Measurements from ENCODE around the genes PIAS4 and TNFAIP8L1.

GRCh38 chr19:3644006-3644575 lies 17.5 kb upstream of the CACTIN start:
- RRBS: no CpG with 5 or more reads among the region's 26 CpGs

DNA sequence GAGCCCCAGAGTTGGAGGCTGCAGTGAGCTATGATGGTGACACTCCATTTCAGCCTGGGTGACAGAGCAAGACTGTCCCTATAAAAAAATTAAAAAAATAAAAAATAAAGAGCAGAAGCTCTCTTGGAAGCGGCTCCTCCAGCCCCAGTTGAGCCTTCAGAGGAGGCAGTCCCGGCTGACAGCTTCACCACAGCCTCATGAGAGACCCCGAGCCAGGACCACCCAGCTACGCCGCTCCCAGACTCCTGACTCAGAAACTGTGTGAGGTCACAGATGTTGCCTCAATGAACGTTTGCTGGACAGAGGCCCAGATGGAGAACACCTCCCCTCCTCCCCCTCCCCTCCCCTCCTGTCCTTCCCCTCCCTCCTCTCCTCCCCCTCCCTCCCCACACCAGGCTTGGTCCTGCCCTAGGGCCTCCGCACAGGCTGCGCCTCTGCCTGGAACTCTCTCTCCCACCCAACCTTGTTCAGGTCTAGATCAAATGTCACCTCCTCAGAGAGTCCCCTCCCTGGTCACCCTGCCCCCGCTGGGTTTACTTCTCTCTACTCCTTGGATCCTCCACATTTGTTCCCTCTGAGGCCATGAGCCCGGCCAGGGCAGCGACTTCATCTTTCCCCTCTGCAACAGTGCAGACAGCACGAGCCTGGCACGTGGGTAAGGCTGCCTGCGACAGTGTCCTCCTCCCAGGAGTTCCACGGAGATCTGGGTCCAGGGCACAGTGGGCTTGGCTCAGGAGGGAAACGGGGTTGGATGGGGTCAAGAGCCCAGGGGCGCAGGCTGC lies 17.5 kb downstream of the PIP5K1C start:
- RRBS: no CpG with 5 or more reads among the region's 17 CpGs

- RRBS: 5% methylated on average over 12 of the region's 58 CpGs
These were observed 15.3 kb upstream of the MATK start for GRCh38 chr19:3801223-3802232.

DNA sequence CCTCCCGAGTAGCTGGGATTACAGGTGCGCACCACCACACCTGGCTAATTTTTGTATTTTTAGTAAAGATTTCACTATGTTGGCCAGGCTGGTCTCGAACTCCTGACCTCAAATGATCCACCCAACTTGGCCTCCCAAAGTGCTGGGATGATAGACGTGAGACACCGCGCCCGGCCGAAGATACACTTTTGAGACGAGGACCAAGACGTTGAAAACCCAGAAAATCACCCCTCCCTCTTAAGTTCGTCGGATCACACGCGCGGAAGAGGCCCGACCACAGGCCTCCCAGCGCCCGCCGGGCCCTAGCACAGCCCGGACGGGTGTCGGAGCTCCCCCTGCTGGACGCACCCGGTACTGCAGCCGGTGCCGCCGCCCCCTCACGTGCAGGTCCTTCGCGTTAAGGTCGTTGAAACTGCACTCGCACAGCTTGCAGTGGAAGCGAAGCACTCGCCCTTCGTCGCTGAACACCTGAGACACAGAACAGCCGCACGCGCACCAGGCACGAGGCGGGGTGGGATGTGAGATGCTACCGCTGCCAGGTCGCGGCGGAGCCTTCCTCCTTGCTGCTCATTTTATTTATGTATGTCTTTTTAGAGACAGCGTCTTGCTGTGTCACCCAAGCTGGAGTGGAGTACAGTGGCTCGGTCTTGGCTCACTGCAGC lies 35.7 kb upstream of the MATK start:
- RRBS: no CpG with 5 or more reads among the region's 47 CpGs

GRCh38 chr19:3951934-3952125 lies 19.0 kb downstream of the NMRK2 start:
- RRBS: no CpG with 5 or more reads among the region's 1 CpG

DNA sequence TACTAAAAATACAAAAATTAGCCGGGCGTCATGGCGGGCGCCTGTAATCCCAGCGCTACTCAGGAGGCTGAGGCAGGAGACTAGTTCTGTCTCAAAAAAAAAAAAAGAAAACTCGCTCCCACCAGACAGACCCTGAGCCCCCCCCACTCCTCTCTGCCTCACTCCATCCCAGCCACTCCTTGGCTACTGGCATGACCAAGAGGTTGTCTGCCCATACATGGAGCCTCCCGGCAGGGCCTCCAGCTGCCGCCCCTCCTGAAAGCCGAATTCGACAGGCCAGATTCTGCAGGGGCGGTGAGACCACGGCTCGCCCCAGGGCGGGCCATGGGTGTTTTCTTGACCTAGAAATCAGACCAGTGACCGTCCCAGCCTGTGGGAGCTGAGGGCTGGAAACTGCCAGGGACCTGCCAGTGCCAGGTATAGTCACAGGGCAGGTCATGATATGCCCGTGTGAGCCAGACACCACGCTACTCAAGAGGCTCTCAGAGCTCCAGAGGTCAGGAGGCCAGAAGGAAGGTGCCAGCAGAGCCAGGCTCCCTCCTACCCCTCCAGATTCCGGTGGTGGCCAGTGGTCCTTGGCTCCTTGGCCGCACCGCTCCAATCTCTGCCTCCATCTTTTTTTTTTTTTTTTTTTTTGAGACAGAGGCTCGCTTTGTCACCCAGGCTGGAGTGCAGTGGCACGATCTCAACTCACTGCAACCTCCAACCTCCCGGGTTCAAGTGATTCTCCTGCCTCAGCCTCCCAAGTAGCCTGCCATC lies 16.8 kb downstream of the DAPK3 start:
- RRBS: no CpG with 5 or more reads among the region's 23 CpGs

GRCh38 chr19:3959375-3960220 lies 11.3 kb downstream of the DAPK3 start:
- RRBS: no CpG with 5 or more reads among the region's 61 CpGs

- RRBS: no CpG with 5 or more reads among the region's 42 CpGs
These were observed 2.5 kb downstream of the EEF2 start for GRCh38 chr19:3982516-3983432.

GRCh38 chr19:4006901-4007865 lies at the start of gene PIAS4:
Gene PIAS4, plus strand, starts transcription at chr19:4007736.
- RRBS: under 1% methylated on average over 51 of the region's 98 CpGs

DNA sequence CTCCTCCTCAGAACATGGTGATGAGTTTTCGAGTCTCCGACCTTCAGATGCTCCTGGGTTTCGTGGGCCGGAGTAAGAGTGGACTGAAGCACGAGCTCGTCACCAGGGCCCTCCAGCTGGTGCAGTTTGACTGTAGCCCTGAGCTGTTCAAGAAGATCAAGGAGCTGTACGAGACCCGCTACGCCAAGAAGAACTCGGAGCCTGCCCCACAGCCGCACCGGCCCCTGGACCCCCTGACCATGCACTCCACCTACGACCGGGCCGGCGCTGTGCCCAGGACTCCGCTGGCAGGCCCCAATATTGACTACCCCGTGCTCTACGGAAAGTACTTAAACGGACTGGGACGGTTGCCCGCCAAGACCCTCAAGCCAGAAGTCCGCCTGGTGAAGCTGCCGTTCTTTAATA lies 5.4 kb downstream of the PIAS4 start:
- RRBS: no CpG with 5 or more reads among the region's 24 CpGs

DNA sequence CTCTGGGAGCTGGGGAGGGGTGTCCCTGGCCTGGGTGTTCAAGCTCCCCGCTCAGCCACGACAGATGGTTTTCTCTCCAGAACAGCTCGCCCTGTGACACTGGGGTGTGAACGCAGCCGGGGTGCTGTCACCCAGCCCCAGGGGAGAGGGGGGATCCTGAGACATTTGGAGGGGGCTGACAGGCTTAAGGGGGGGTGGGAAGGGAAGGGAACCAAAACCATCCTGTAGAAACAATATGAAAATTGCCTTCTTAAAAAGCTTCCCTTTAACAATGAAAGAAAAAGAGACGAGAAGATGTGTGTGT lies 21.4 kb downstream of the ZBTB7A start:
- RRBS: no CpG with 5 or more reads among the region's 6 CpGs

DNA sequence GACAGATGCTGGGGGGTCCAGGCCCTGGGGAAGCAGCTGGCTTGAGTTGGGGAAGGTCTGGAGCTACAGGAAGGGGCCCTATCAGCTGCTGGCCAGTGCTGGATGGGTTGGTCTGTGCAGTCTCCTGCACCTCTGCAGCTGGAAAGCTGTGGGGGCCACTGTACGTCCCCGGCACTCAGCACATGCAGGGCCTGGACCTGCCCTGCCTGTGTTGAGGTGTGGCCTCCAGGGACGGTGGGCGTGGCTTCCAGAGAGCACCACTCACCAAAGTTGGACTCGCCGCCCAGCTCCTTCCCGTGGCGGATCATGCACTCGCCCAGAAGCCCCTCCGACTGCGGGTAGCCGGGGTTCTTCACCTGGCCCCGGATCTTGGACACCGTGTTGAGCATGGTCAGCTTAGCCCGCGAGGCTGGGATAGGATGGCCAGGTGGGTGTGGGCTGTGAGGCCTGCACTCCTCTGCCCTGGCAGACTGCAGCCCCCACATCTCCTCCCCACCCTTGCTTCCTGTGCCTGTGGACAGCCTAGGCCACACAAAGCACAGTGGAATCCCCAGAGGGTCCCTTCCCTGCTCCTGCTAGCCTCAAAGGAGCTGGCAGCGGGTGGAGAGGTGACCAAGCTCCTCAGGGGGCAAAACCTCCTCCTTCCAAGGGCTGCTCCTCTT lies 22.0 kb downstream of the MPND start:
- RRBS: no CpG with 5 or more reads among the region's 17 CpGs

- RRBS: 60% methylated on average over 6 of the region's 28 CpGs
These were observed 25.9 kb downstream of the MPND start for GRCh38 chr19:4368969-4369864.

DNA sequence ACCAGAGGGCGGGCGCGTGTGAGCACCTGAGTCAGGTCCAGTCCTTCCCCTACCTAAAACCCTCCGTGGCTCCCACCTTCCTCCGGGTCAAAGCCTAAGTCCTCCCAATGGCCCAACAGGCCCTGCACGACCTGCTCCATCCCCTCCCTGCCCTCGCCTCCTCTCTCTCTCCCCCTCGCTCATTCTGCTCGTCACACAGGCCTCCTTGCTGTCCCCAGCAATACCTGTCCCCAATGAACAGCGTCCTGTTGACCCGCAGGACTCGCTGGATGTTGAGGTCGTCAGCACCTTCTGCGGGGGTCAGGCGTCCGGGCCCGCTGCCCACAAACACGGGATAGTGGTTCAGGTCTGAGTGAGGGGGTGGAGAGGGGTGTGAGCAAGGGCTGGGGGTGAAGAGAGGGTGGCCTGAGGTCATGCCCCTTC lies 1.7 kb downstream of the SEMA6B start:
- RRBS: no CpG with 5 or more reads among the region's 18 CpGs

DNA sequence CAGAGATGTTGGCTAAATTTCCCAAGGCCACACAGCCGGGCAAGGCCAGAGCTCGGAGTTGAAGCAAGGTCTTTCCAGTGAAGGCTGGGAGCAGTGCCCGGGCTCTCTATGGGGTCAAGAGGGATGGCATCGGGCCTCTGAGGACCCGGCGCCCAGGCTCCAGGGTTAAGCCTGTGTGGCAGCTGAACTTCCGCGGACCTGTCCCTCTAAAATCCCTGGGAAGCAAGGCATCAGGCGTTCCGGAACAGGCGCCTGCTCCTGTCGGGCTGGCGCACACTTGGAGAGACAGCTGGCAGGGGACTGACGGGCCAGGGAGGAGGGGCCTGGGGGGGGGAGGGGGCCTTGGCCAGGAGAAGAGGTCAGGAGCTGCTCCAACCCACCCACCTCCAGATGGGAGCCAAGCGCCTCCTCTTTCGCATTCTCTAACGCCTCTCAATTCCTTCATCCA lies 36.7 kb upstream of the SEMA6B start:
- RRBS: 21% methylated on average over 8 of the region's 17 CpGs

GRCh38 chr19:4636024-4636779 lies 3.1 kb upstream of the TNFAIP8L1 start:
- RRBS: 0% methylated on average over 2 of the region's 51 CpGs

GRCh38 chr19:4638786-4640156 lies at the start of gene TNFAIP8L1:
Gene TNFAIP8L1, plus strand, starts transcription at chr19:4639516.
- RRBS: under 1% methylated on average over 14 of the region's 86 CpGs

DNA sequence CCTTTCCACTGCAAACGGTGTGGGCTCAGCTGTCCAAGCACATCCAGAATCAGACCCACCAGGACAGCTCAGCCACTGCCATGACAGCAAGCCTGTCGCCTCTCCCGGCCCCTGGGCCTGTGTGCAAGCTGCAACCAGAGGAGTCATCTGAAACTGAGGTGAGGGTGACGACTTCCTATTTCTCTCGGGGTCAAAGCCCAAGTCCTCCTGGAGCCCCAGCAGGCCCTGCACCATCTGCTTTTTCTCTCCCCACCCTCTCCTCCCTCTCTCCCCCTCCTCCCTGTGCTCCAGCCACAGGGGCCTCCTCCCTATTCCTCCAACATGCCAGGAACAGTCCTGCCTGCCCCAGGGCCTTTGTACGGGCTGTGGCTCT lies 23.4 kb upstream of the MYDGF start:
- RRBS: no CpG with 5 or more reads among the region's 6 CpGs

- RRBS: no CpG with 5 or more reads among the region's 38 CpGs
These were observed 19.6 kb downstream of the DPP9 start for GRCh38 chr19:4703651-4704753.

DNA sequence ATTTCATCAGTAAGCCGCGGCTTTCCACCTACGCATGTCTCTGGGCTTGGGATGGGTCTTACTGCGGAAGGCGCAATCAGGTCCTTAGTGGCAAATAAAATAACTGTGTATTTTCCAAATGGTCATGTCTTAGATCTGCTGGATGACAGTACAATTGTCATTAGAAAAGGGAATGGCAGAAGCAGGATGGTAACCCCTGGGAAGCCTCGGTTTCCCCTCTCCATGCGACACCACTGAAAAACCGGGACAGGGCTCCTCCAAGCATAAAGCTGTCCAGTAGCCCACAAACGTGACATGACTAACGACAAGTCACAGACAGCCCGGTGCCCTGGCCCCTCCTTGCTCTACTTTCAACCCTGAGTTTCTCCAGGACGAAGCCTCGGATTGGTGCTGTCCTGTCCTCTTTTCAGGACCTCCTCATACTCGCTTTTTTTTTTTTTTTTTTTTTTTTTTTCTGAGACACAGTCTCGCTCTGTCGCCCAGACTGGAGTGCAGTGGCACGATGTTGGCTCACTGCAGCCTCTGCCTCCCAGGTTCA lies 16.4 kb downstream of the DPP9 start:
- RRBS: 60% methylated on average over 4 of the region's 17 CpGs

Measured in skeletal muscle cell (primary cell).